ENCODE measurements around the genes NT5C2, INA and PCGF6.

- PRO-cap, result bidirectional peak, plus-strand start at chr10:102410767, minus-strand start at chr10:102410808
Measured at GRCh38 chr10:102410472-102411307, 7.9 kb downstream of the PSD start.

DNA sequence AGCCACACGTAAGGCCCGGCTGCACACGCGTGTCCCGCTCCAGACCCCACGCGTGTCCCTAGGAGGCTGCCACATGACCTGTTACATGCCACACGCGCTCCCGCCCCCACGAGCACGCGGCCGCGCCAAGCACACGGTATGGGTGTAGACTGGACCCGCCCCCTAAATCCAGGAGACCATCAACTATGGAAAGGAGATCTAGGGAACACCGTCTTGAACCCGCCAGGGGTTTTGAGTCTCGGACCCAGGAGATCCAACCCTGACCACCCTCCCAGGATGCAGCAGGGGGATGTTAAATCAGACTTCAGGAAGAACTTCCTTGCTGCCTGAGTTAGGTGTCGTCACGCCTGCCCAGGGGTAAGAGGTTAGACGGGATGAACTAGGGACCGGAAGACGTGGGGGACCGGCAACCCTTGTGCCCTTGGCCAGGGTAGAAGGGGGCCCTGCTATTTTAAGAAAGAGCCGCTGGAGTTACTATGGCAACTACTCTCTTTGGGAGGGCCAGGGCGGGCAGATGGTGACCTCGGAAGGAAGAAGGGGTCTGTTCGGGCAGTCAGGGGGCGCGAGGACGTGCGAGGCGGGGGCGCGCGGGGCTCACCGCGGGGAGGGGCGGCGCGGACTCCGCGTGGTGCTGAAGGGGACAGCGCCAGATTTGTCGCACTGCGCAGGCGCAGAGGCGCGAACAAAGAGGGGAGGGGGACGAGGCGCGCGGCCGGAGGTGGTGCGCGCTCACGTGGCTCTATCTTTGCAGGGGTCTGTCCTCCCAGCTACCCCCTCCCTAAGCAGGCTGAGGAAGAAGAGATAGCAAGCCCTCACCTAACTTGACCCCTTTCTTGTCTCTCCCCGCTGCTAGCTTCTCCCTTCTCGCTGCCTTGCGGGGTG is 714 bp upstream of the PSD start:
- PRO-cap, result bidirectional peak, plus-strand start at position 349 of the sequence, minus-strand start at position 294 of the sequence

DNA sequence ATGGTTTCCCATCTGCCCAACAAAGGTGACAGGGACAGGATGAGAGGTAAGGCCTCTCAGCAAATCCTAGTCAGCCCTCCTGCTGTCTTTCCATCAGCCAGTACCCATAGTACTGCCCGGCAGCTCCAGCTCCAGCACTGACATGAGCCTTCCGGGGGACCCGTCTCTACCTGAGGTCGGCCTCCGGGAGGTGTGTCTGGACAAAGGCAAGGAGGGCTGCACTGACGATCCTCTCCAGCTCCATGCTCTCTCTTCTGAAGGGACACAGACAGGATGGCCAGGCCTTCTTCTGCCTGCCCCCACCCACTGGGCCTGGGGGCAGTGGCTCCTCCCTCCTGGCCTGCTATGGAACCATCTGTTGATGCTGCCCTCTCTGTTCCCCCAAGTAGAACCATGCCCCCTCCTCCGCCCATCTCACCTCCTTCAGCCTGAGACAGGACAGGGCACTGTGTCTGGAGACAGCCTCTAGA is 4.3 kb downstream of the FBXL15 start:
- PRO-cap, result no peak

GRCh38 chr10:102473305-102473888 is 12.2 kb downstream of the MFSD13A start:
- PRO-cap, result no peak

- PRO-cap, result no peak
Measured at GRCh38 chr10:102602545-102603067, 41.7 kb upstream of the TRIM8 start.

- PRO-cap, result unidirectional peak, plus-strand start at chr10:102627443; bidirectional peak, plus-strand start at chr10:102627611, minus-strand start at chr10:102627510; bidirectional peak, plus-strand start at chr10:102627988, minus-strand start at chr10:102627826
Measured at GRCh38 chr10:102627175-102628302, 16.7 kb upstream of the TRIM8 start.

DNA sequence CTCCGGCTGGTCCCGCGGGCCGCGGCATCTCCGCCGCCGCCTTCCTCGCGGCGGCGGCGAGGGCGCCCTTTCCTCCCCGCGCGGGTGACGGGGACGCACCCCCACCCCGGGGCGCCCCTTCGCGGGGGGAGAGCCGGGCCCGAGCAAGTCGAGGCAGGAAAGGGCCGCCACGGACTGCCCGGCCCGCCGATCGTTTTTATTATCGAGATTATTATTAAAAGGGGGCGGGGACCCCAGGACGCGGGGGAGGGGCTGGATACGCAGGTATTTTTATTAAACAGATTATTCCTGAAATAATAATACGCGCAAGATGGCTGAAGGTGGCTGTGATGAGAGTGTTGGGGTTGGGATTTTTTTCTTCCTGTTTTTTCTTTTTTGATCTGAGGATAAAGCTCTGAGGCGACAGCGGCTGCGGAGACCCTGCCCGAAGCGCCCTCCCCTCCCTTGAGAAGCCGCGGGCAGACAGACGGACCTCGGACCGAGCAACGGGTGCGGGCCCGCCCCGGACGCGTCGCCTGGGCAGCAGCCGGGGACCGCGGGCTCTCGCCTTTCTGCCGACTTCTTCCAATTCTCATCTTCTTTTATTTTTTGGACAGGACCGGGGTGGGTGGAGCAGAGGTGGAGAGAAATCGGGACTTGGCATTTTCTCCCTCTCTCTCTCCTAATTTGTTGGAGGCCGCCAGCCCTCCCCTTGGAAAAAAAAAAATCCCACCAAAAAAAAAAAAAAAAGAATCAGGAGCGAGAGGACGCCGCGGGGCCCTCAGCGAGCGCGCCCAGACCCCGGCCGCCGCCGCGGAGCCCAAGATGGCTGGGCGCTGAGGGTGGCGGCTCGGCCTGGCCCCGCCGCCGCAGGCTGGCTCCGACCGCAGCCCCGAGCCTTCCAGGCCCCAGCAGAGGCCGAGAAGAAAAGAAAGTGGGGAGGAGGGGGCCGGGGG is 1.4 kb upstream of the TRIM8 start:
- PRO-cap, result bidirectional peak, plus-strand start at position 465 of the sequence, minus-strand start at position 176 of the sequence; bidirectional peak, plus-strand start outside the sequence, minus-strand start at position 880 of the sequence

DNA sequence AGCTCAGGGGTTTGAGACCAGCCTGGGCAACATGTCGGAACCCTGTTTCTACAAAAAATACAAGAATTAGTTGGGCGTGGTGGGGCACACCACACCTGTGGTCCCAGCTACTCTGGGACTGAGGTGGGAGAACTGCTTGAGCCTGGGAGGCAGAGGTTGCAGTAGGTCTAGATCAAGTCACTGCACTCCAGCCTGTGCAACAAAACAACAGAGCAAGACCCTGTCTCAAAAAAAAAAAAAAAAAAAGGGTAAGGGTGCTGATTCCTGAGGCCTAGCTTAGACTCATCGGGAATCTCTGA is 14.6 kb downstream of the TRIM8 start:
- PRO-cap, result no peak

- PRO-cap, result no peak
Measured at GRCh38 chr10:102661840-102662202, 17.5 kb downstream of the TRIM8 start.

DNA sequence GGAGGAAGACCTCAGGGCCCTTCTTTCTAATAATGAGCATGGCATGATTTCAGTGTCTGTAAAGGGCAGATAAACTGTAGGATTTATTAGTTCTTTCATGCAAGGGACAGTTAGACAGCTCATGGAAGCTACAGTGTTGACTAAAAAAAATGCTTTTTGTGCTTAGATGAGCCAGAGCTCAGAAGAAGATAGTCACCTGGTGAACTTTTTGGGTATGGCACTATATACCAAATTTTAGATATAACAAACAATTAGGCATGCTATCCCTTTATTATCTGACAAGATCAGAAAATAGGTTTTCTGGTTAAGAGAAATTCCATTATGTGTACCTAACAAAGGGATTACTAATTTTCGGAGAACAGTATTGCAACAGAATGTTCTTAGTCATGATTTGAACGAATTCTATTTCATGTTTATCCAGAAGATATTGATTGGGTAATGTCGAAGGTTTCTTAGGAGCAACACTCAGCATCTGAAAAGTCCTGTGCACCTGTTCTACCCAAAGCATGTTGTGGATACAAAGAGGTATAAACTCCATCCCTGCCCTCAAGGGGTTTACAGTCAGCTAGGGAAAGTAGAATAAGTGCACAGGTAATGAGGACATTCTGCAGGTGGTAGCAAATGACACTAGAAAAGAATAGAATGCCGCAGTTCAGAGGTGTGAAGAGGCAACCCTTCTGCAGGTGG is 36.5 kb downstream of the WBP1L start:
- PRO-cap, result no peak

- PRO-cap, result no peak
Measured at GRCh38 chr10:102780930-102781348, 37.2 kb downstream of the WBP1L start.

GRCh38 chr10:102917067-102917471 is 1.0 kb upstream of the CNNM2 start:
- PRO-cap, result unidirectional peak, minus-strand start at chr10:102917144

DNA sequence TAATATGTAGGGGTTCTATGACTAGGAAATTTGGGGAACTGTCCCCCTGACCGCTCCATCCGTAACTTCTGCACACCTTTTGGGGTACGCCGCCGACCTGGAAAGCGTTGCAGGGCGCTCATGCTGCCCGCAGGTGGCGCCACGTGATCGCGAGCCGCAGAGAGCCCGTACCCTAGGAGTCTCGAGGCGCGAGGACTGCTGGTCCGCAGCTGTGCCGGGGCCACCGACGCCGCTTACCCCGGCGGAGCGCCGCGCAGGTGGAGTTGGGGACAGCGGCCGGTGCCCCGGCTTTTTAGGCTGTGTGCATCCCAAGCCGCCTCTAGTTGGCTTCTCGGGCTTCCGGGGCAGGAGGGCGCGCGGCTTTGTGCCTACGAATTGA is 633 bp upstream of the CNNM2 start:
- PRO-cap, result bidirectional peak, plus-strand start at position 175 of the sequence, minus-strand start at position 70 of the sequence

DNA sequence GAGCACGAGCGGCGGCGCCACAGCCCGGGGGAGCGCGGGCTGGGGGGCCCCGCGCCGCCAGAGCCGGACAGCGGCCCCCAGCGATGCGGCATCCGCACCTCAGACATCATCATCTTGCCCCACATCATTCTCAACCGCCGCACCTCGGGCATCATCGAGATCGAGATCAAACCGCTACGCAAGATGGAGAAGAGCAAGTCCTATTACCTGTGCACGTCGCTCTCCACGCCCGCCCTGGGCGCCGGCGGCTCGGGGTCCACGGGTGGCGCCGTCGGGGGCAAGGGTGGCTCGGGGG is 697 bp downstream of the CNNM2 start:
- PRO-cap, result bidirectional peak, plus-strand start at position 122 of the sequence, minus-strand start at position 116 of the sequence; bidirectional peak, plus-strand start outside the sequence, minus-strand start at position 236 of the sequence

DNA sequence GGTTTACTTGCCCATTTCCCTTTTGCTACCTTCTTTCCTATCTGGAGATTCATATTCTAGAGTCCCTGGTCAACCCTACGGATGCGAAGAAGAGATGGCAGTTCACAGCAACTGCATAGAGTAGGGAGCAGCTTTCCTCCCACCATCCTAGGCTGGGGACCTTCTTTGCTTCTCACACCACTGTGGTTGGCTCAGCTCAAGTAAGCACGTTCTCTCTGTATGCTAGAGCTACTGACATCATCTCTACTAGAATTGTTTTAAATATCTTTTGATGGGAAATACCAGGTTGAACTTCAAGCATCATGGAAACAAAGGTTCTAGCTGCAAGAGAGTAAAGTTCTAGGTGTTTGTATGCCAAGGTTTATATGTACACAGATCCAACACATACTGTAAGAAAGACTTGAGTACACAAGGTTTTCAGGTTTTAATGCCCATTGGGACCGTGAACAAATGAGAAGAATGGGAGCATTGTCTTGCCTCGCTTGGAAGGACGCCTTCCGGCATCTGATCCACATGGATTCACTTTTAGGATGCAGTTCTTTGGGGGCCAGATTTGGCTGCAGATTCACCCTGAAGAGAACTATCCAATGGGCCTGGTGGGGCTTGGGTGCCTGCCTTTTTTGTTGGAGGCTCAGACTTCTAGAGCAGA is 111.2 kb downstream of the NT5C2 start:
- PRO-cap, result no peak

DNA sequence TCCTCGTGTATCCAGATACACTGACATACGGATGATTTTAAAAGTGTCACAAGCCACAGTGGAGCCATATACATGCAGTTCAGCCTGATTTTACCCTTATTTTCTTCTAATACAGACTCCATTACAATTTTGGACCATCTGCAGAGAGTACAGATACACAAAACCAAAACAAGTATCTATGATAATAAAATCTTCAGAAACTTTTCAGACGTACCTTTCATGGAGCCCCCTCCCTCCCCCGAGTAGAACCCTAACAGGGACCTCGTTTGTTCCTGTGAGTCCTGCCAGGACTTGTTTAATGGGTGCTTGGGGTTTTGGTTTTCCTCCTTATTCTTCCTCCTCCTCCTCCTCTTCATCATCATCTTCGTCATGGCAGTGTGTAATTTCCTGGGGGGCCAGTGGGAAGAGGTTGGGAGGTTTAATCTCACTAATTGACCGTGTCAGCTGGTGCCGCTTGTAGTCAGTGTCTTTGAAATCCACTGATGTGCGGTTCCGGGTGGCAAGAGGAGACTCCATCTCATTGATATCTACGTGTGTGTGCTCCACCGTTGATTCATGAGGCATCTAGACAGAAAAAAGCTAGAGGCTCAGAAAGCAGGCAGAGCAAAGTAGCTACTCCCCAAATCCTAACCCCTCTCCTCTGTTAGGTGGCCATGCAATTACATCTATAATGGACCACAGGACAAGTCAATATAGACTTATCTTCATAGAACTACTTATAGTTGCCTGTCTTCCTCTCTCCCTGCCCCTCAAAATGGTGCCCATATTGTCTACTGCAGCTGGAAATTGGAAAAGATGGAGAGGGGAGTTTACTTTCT is 103.5 kb downstream of the NT5C2 start:
- PRO-cap, result no peak

- PRO-cap, result no peak
Measured at GRCh38 chr10:103145991-103146644, 47.0 kb downstream of the NT5C2 start.

DNA sequence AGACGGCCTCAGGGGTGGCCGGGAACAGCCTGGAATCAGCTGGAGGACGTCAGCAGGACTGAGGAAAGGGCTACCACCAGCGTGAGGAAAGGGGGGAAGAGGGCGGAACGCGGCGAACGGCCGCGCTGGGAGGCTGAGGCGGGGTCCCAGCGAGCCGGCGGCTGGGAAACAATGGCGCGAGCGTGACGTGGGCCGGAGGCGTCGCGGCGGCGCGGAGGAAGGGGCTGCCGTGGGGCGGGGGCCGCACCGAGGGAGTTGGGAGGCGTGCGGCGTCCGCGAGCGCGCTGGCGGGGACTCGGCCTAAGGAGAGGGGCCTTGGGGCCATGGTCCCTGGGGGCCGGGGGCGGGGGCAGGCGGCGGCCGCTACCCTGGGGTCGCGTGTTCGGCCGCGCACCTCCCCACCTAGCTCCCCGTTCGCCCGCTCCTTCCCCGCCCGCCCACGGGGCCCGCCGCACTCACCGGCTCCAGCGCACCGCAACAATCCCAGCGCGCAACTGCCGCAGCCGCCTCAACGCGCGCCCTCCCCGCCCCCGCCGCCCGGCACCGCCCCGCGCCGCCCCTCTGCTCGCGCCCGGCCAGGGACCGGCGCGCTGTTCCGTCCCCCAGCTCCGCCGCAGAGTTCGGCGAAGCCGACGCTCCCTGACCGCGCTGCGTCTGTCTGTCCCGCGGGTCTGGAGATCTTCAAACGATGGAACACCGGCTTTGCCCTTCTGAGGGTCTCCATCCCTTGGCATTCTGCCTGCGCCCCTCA is at the start of gene NT5C2:
Gene NT5C2, minus strand, starts transcription at position 496 of the 751 bp plus-strand sequence.
- PRO-cap, result bidirectional peak, plus-strand start at position 254 of the sequence, minus-strand start at position 60 of the sequence; bidirectional peak, plus-strand start at position 282 of the sequence, minus-strand start at position 297 of the sequence; bidirectional peak, plus-strand start at position 678 of the sequence, minus-strand start at position 496 of the sequence

- PRO-cap, result unidirectional peak, minus-strand start at chr10:103276699; bidirectional peak, plus-strand start at chr10:103277138, minus-strand start at chr10:103277003
Measured at GRCh38 chr10:103276543-103277261, at the start of gene INA. Gene INA, plus strand, starts transcription at chr10:103277138.

- PRO-cap, result bidirectional peak, plus-strand start at chr10:103350619, minus-strand start at chr10:103350626; bidirectional peak, plus-strand start at chr10:103350824, minus-strand start at chr10:103350847; bidirectional peak, plus-strand start at chr10:103351210, minus-strand start at chr10:103351076
Measured at GRCh38 chr10:103350334-103351484, at the start of gene PCGF6. Gene PCGF6, minus strand, starts transcription at chr10:103351140.